T-cell (primary cell): Measurements from ENCODE around the gene ZNFX1.

GRCh38 chr20:48292619-48293159 is 507.4 kb upstream of the SULF2 start:
- PRO-cap, 7 experiments: no peak in any of the 7 experiments

GRCh38 chr20:48620757-48621276 is 207.0 kb downstream of the PREX1 start:
- PRO-cap, 7 experiments: no peak in any of the 7 experiments

DNA sequence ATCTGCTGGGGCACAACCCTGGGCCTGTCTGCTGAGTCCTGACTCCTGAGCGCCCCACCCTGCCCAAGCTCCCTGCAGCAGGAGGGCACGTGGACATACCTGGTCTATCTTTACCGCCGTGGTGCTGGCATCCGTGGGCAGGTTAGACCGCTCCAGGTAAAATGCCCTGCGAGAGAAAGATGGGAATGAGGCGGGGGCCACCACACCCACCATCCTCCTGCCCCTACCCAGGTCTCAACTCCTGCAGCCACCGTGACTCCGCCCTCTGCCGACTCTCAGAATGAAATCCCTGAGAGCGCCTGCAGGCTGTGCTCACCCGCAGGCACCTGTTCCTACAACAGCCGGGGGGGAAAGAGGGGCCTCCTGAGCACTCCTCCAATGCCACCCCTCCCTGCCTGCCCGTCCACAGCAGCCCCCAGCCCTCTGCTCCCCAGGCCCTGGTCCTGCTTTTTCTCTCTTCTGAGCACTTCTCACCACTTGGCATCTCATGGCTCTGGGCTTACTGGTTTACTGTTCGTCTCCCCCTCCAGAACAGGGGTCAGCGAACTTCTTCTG is 197.1 kb downstream of the PREX1 start:
- PRO-cap, 7 experiments: no peak in any of the 7 experiments

- PRO-cap, 7 experiments: no peak in any of the 7 experiments
Observed at GRCh38 chr20:48636195-48636845, 191.5 kb downstream of the PREX1 start.

DNA sequence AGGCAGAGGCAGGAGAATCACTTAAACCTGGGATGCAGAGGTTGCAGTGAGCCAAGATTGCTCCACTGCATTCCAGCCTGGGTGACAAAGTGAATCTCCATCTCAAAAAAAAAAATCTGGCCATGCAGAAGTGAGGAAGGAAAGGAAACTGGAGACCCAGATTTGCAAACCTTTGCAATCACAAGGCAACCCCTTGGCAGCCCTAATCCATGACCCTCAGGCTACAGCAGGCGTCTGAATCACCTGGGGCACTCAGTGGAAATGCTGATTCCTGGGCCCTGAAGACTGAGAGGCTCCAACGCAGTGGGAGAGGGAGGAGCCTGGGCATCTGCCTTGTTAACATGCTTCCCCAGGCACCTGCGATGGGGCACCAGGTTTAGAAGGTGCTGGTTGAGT is 57.2 kb downstream of the PREX1 start:
- PRO-cap, 7 experiments: no peak in any of the 7 experiments

DNA sequence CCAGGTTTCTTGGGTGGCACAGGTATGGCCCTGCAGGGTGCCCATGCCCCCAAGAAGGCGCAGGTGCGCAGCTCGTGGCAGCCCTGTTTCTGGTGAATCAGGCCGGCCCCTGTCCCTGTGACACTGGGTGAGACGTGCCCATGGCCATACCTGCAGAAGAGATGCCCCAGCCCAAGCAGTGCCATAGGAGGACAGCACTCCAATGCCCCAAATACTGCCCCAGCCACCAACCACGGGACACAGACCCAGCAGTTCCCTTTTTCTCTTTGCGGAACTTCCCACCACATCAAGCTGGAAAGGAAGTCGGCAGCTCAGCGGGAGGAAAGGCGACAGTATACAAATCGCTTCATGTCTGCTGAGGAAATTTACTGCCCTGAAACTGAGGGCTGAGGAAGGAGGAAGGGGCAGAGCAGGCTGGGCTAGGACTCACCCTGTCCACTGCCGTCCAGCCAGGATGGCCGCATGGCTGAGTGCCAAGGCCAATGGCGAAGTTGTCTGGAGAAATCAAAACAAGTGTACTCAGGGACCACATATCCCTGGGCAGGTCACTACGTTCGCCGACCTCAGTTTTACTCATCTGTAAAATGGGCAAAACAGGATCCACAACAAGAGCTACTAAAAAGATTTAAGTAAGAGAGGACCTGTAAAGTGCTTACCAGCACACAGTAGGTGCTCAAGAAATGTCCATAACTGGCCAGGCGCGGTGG is 55.4 kb downstream of the PREX1 start:
- PRO-cap, 7 experiments: no peak in any of the 7 experiments

GRCh38 chr20:48796990-48798331 is 30.3 kb downstream of the PREX1 start:
- PRO-cap, 7 experiments: no peak in any of the 7 experiments

DNA sequence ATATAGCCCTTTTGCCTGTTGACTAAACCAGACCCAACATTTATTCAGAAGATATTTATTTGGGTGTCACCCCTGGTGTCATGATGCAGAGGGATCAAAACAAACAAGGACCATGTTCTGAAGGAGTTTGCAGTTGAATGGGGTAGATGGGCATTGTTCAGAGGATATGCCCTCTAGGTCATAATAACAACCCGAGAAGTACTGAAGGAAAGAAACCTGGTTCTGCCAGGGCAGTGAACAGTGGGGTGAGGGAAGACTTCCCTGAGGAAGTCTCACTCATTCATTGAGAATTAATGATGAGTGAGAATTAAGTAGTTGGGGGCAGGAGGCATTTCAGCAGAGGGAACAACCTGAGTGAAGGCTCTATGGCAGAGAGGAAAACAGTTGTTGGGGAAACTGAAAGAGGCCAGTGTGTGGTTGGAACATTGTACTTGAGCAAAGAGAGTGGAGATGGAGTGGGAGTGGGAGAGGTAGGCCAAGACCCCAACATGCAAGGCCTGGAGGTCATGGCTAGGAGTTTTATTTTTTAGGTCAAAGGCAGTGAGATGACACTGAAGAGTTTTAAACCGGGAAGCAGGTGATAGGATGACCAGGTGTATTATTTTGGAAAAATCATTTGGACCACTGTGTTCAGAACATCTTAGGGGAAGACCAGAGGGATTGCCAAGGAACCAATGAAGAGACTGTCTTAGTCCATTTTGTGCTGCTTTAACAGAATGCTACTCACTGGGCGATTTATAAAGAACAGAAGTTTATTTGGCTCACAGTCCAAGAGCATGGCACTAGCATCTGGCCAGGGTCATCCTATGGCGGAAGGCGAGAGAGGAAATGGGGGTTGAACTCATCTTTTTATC is 8.1 kb downstream of the ARFGEF2 start:
- PRO-cap, 7 experiments: no peak in any of the 7 experiments

DNA sequence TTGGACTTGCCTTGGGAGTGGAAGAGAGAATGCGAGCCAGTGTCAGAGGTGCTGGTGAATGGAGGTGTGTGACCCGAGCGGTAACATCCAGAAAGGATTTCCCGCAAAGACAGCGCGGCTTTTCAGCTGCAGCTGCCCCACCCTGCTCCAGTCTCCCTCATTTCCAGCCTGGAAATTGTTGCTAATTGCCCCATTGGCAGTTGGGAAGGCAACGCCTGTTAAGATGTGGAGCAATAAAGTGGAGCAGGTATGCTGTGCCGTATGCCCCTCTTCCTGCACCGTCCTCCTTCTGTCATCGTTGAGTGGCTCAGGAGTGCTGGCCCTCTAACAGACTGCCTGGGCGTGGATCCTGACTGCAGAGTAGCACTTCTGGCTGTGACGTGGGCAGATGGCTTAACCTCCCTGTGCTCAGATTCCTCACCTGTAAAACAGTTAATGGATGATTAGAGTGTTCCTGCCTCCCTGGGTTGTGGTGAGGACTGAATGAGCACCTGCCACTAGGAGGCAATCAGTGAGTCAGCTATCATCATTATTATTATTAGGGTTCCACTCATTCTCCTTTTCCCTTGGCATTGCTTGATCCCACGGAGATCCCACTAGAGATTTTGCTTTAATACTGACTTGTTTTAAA is 11.6 kb downstream of the ARFGEF2 start:
- PRO-cap, 7 experiments: no peak in any of the 7 experiments

GRCh38 chr20:49099085-49099386 is 52.9 kb downstream of the CSE1L start:
- PRO-cap, 7 experiments: no peak in any of the 7 experiments

DNA sequence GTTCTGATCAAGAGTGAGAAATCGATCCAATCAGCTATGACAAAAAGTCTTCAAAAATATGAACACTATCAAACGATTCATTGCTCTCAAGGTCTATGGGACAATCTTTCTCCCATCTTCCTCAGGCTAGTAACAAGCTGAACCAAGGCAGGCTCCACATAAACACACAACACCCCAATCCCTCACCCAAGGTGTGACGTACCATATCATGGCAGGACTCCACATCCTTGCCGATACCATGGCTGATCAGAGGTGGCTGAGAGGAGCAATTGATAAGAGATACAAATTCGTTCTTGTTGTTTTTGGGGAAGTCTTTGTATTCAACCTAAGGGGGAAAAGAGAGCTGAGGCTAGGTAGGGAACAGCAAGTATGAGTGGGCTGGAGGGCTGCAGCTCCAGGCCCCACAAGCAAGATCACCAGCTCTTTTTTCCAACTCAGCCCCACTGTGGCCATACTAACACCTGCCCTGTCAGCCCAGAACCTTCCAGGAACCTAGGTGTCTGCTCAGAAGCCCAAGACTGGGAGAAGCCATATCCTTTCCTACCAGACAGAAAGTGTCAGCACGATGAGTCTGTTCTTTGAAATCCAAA is 70.9 kb downstream of the CSE1L start:
- PRO-cap, 7 experiments: no peak in any of the 7 experiments

DNA sequence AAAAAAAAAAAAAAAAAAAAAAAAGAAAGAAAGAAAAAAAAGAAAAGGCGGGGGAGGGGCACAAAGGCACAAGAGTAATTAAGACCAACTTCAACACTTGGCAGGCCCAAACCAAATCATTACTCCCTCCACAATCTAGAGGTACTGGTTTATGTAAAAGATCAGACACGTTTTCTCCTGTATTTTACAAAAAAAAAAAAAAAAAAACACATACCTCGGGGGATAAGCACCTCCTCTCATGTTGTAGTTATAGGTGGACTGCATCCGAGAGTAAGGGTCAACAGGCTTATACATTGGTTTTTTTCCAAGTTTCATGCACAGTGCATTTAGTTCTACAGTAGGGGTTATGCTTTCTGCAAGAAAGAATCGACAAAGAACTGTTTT is 34.4 kb downstream of the STAU1 start:
- PRO-cap, 7 experiments: no peak in any of the 7 experiments

- PRO-cap, 7 experiments: peak in 2 of 7 experiments; most common plus-strand start chr20:49276648 (in 1); most common minus-strand start chr20:49276541 (in 2)
Observed at GRCh38 chr20:49275948-49276934, 1.6 kb downstream of the ZNFX1 start.

GRCh38 chr20:49277837-49278535 is at the start of gene ZNFX1:
Gene ZNFX1, minus strand, starts transcription at chr20:49278057.
- PRO-cap, 7 experiments: peak in 7 of 7 experiments; most common plus-strand start chr20:49278158 (in 3); most common minus-strand start chr20:49278044 (in 7)

GRCh38 chr20:49282999-49283974 is 5.4 kb upstream of the ZNFX1 start:
- PRO-cap, 7 experiments: no peak in any of the 7 experiments

DNA sequence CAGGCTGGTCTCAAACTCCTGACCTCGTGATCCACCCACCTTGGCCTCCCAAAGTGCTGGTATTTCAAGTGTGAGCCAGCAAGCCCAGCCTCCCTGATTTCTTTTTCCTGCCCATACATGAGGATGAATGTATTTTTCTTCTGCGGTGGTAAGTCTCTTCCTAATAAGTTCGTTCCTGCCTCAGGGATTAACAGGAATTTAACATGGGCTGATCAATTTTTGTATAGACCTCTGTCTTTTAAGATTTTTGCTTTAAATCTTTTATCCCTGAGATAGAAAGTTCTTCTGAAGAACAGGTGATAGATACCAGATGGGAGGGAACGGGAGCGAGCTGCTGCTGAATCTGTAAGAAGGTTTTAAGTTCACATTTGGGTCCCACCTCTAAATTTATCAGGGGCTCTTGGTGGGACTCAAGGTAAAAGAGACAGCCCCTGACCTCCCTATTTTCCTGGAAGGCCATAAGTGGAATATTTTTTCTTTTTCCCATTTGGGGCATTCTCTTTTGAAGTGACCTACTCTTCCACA is 7.0 kb upstream of the ZNFX1 start:
- PRO-cap, 7 experiments: no peak in any of the 7 experiments

DNA sequence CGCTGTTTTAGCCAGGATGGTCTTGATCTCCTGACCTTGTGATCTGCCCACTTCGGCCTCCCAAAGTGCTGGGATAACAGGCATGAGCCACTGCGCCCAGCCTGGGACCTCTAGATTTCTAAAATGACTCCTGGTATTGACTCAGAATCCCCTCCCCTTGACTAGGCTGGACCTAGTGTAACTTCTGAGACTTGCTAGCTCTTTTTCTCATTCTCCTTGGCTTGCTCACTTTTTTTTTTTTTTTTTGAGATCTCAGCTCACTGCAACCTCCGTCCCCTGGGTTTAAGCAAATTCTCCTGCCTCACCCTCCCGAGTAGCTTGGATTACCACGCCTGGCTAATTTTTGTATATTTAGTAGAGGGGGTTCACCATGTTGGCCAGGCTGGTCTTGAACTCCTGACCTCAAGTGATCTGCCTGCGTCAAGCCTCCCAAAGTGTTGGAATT is 12.1 kb upstream of the ZNFX1 start:
- PRO-cap, 7 experiments: peak in 1 of 7 experiments; most common plus-strand start position 126 of the sequence (in 1)

DNA sequence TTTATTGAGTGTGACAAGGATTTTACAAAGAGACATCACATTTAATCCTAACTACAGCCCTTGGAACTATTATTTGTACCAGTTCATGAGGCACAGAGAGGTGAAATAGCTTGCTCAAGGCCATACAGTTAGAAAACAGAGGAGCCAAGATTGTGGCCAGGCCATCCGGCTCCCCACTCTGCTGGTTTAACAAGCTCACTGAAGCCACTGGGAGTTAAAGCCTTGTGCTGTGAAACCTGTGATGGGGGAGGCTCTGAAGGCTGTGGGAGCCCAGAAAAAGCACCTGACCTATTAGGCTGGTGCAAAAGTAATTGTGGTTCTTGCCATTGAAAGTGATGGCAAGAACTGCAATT is 74.9 kb upstream of the ZNFX1 start:
- PRO-cap, 7 experiments: no peak in any of the 7 experiments

DNA sequence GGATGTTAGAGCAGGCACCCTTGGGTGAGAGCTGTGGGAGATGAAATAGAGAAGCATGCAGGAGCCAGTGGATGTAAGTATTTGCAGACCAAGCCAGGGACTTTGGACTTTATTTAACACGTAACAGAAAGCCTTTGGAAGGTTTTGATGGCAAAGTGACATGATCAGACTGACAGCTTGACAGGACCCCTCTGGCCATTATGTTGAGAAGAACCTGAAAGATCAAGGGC is 82.5 kb upstream of the ZNFX1 start:
- PRO-cap, 7 experiments: no peak in any of the 7 experiments

GRCh38 chr20:49505418-49506121 is 23.1 kb upstream of the KCNB1 start:
- PRO-cap, 7 experiments: no peak in any of the 7 experiments